Thyroid gland (tissue), 7 donors: Measurements from ENCODE around the gene MNX1.

GRCh38 chr7:155309123-155309972, 11.7 kb downstream of the INSIG1 start:
- PRO-cap, 2 experiments: no peak in any of the 2 experiments
- RAMPAGE, long total RNA, 5 experiments: no peak in any of the 5 experiments

- PRO-cap, 2 experiments: no peak in any of the 2 experiments
- RAMPAGE, long total RNA, 5 experiments: no peak in any of the 5 experiments
Observed at GRCh38 chr7:155358372-155358829, 60.7 kb downstream of the INSIG1 start.

GRCh38 chr7:155381768-155382446, 76.0 kb upstream of the EN2 start:
- PRO-cap, 2 experiments: no peak in any of the 2 experiments
- RAMPAGE, long total RNA, 5 experiments: no peak in any of the 5 experiments

- PRO-cap, 2 experiments: no peak in any of the 2 experiments
- RAMPAGE, long total RNA, 5 experiments: no peak in any of the 5 experiments
Observed at GRCh38 chr7:155644982-155645484, 572 bp downstream of the RBM33 start.

DNA sequence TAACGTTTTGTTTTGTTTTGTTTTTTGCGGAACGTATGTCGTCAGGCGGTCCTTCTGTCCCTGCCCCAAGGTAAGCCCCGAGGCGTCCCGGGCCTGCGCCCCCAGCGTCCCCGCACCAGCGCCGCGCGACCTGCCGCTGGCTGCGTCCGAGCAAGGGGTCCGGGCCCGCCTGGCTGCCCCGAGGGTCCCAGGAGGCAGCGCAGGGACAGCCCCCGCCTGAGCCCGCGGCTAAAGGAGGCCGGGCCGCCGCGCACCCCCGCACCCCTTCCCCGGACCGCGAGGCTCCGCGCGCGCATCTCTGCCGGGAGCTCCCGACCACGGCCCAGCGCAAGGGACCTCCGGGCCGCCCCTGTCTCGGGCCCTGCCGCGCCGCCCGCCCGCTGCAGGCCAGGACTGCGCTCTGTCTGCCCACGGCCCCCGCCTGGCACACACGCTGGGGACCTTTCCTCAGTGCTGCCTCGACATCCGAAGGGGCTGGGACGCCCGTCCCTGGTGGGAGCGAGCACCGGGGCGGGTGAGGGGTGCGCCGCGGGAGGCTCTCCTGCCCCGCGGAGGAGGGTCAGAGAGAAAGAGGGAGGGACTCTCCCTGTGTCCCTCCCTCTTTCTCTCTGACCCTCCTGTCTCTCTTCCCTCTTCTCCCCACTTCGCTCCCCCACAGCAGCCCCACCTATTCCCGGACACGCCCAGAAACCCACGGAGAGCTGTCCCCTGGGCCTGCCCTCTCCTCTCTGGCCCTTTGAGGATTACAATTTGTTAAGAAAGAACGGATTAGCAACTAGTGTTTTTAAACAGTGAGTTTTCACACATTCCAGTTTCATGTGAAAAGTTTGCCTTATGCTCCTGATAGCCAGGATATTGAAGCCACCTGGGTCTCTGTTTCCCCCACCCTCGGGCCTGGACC, 24.9 kb downstream of the SHH start:
- PRO-cap, 2 experiments: no peak in any of the 2 experiments
- RAMPAGE, long total RNA, 5 experiments: no peak in any of the 5 experiments

GRCh38 chr7:155796374-155797434, 15.6 kb downstream of the SHH start:
- PRO-cap, 2 experiments: no peak in any of the 2 experiments
- RAMPAGE, long total RNA, 5 experiments: no peak in any of the 5 experiments

GRCh38 chr7:155803342-155803655, 9.0 kb downstream of the SHH start:
- PRO-cap, 2 experiments: no peak in any of the 2 experiments
- RAMPAGE, long total RNA, 5 experiments: no peak in any of the 5 experiments

- PRO-cap, 2 experiments: no peak in any of the 2 experiments
- RAMPAGE, long total RNA, 5 experiments: no peak in any of the 5 experiments
Observed at GRCh38 chr7:155809355-155809596, 3.0 kb downstream of the SHH start.

- PRO-cap, 2 experiments: no peak in any of the 2 experiments
- RAMPAGE, long total RNA, 5 experiments: no peak in any of the 5 experiments
Observed at GRCh38 chr7:155860717-155861460, 48.6 kb upstream of the SHH start.

DNA sequence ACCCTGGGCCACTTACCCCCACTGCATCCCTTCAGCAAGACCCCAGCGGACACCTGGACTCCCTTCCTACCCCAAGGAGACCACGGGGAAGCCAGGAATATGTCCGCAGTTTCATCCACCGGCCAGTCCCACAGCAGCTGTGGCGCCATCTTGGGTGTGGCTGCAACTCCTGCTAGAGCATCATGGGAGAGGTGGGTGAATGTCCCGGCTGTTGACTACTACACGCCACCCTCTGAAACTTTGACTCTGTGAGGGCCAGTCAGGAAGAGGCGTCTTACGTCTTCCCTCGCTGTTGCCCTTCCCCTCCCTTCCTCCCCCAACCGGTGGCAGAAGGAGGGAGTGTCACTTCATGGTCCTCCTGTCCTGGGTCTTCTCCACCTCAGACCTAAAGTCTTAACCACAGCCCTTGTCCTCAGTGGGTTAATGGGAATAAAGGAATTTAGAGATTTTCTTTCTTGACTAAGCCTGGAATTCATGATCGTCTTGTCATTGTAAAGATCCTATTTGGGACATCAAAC, 238.2 kb upstream of the RNF32 start:
- PRO-cap, 2 experiments: no peak in any of the 2 experiments
- RAMPAGE, long total RNA, 5 experiments: no peak in any of the 5 experiments

DNA sequence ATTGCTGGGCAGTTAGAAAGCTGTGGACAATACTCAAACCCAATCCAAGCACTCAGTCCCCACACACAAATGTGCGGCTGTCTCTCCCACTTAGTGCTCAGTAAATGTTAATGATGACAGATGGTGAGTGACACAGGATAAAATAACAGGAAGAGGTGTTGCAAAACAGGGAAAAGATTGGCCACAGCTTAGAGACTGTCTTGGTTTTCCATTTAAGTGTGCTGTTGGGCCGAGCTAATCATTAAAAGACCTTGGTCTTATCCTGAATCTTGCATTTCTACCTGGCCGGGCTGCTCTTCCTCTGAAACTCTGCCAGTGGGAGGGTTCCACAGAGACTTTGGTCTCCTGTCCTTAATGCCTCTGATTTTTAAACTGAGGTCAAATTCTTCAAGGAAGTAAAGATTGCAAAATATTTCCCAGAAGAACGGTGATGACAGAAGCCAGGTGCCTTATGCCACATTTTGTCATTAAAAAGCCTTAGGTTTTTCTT, 113.1 kb upstream of the RNF32 start:
- PRO-cap, 2 experiments: no peak in any of the 2 experiments
- RAMPAGE, long total RNA, 5 experiments: no peak in any of the 5 experiments

GRCh38 chr7:157010343-157010960, at the start of gene MNX1:
MNX1 (minus strand) TSS chr7:157010663.
- PRO-cap, 2 experiments: no peak in any of the 2 experiments
- RAMPAGE, long total RNA, 5 experiments: no peak in any of the 5 experiments

GRCh38 chr7:157292565-157293847, 43.8 kb upstream of the DNAJB6 start:
- PRO-cap, 2 experiments: no peak in any of the 2 experiments
- RAMPAGE, long total RNA, 5 experiments: no peak in any of the 5 experiments

DNA sequence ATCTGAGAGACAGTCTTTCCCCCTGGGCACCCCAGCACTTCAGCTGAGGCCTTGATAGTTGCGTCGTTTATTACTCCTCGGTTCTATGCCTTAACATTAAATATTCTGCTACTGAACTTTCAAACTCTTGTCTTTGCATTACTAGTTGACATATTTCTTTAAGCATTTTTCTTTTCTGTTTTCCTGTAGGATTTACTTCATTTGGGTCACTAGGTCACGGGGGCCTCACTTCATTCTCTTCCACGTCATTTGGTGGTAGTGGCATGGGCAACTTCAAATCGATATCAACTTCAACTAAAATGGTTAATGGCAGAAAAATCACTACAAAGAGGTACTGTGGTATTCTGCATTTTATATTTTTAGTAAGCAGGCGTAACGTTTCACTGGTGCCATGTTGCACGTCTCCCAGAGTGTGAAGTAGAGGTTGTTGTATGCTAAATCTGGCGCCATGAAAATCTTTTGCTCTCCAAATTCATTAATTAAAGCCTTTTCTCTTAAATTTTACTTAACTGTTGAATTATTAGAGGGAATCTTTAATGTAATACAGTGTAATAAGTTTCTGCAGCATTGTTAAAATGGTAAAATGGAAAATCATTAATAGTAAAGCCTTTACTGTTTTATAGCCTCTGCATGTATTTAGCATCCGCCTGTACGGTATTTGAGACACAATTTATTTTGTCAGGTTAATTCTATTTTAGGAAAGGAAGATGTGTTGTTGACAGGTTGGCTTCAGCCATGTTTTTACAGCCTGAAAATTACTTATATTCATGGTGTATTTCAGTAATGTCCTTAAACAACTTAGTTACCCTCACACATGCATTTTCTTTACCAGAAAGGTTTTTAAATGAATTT, 48.1 kb downstream of the DNAJB6 start:
- PRO-cap, 2 experiments: no peak in any of the 2 experiments
- RAMPAGE, long total RNA, 5 experiments: no peak in any of the 5 experiments

DNA sequence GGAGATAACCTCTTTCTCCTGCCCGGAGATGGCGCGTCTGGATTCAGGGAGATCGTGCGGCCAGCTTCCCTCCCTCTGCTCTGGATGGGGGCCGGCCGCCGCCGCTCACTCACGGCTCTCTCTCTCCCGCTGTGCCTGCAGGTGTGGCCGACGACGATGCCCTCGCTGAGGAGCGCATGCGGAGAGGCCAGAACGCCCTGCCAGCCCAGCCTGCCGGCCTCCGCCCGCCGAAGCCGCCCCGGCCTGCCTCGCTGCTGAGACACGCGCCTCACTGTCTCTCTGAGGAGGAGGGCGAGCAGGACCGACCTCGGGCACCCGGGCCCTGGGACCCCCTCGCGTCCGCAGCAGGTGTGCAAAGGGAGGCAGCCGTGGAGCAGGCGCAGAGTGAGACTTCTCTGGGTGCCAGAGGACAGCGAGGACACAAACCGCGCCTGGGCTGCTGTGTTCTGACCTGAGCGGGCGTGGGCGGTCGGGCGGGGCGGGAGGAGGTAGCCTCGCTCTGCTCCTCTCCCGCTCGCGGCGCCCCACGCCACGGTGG, 72.9 kb downstream of the DNAJB6 start:
- PRO-cap, 2 experiments: peak in 1 of 2 experiments; most common minus-strand start position 111 of the sequence (in 1)
- RAMPAGE, long total RNA, 5 experiments: no peak in any of the 5 experiments

GRCh38 chr7:157423039-157423810, 86.4 kb downstream of the DNAJB6 start:
- PRO-cap, 2 experiments: no peak in any of the 2 experiments
- RAMPAGE, long total RNA, 5 experiments: no peak in any of the 5 experiments

GRCh38 chr7:157471535-157472108, 134.8 kb downstream of the DNAJB6 start:
- PRO-cap, 2 experiments: no peak in any of the 2 experiments
- RAMPAGE, long total RNA, 5 experiments: no peak in any of the 5 experiments

GRCh38 chr7:157757254-157757898, 420.6 kb downstream of the DNAJB6 start:
- PRO-cap, 2 experiments: peak in 1 of 2 experiments; most common minus-strand start chr7:157757445 (in 1)
- RAMPAGE, long total RNA, 5 experiments: no peak in any of the 5 experiments

DNA sequence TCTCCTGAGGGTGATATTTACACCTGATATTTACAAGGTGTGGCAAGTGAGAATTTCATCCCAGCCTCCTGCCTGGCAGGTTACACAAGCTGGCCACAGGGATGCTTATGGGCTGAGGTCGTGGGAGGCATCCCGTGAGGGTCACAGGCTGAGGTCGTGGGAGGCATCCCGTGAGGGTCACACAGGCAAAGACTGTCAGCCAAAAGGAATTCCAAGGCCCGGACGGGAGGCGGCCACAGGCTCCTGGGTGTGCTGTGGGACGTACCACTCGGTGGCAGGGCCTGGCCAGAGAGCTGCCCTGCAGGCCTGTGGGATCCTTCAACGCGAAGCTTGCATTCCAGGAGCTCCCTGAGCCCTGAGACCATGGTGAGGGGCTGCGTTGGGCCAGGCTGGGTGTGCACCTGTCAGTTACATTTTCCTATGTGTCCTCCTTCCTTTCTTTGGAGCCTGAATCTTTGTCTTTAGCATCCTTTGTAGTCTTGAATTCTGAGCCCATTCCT, 460.6 kb downstream of the DNAJB6 start:
- PRO-cap, 2 experiments: no peak in any of the 2 experiments
- RAMPAGE, long total RNA, 5 experiments: no peak in any of the 5 experiments

DNA sequence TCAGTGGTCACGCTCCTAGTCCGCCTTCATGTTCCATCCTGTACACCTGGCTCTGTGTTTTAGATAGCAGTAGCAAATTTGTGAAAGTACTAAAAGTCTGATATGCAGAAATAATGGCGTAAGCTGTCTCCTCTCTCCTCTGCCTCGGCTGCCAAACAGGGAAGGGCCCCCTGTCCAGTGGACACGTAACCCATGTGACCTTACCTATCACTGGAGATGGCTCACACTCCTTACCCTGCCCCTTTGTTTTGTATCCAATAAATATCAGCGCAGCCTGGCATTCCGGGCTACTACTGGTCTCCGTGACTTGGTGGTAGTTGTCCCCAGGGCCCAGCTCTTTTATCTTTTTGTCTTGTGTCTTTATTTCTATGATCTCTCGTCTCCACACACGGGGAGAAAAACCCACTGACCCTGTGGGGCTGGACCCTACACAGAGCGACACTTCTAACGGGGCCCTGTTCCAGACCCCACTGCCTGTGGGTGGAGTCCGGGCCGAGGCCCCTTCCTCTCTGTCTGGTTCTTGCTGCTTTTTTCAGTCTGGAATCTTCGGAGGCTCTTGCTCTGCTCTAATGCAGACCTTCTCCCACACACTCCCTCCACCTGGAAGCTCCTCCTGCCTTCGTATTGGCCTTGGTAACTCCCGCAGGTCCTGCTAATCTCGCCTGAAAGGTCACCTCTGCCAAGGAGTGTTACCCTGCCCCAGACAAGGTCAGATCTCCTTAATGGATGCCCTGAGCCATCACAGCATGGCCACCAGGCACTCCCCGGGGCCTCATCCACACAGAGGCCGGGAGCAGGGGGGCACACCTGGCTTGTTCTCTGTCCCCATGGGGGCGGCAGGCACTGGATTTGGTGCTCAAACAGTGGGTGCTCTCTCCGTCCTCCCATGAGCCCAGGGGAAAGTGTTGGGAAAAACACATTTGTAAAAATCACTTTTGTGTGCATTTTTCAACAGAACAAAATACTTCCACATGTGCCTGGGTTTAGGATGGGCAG, 531.8 kb downstream of the PTPRN2 start:
- PRO-cap, 2 experiments: peak in 1 of 2 experiments; most common plus-strand start position 486 of the sequence (in 1)
- RAMPAGE, long total RNA, 5 experiments: no peak in any of the 5 experiments